RPMI7951 (cell line): ENCODE measurements around a stretch of chr22.

- RAMPAGE, long total RNA = no peak
Measured at GRCh38 chr22:32839495-32840522, 38.3 kb downstream of the TIMP3 start.

DNA sequence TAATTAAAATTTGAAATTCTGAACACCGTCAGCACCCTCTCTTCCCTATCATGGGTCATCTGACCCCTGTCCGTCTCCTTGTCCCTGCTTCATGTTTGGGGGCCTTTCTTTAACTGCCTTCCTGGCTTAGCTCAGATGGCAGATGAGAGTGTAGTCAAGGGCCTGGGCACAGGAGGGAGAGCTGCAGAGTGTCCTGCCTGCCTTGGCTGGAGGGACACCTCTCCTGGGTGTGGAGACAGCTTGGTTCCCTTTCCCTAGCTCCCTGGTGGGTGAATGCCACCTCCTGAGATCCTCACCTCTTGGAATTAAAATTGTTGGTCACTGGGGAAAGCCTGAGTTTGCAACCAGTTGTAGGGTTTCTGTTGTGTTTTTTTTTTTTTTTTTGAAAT lies 59.0 kb downstream of the TIMP3 start:
- RAMPAGE, long total RNA = no peak

GRCh38 chr22:32880919-32881730 lies 79.6 kb downstream of the TIMP3 start:
- RAMPAGE, long total RNA = no peak

GRCh38 chr22:33563781-33564190 lies 356.5 kb downstream of the LARGE1 start:
- RAMPAGE, long total RNA = no peak

DNA sequence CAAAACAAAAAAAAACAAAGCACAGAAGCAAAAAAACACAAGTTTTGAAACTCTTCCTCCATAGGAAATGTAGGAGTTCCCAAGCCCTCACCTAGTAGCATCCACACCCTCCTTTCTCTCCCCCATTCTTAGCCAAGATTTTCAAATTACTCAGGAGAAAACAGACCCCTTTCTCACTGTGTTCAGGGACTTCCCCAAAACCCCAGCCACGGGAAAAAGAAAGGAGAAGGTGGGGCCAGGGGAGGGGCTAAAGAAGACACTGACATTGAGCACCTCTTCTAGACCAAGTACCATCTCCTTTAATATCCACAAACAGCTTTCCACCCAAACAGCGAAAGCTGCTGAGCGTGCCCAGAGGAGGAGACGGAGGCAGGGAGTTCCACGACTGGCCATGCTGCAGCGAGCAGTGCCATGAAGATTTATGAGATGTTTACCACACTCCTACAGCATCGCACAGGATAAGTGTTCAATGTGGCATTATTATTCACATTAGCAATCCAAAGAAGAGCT lies 127.5 kb downstream of the LARGE1 start:
- RAMPAGE, long total RNA = no peak

- RAMPAGE, long total RNA = no peak
Measured at GRCh38 chr22:33880951-33881533, 39.2 kb downstream of the LARGE1 start.

DNA sequence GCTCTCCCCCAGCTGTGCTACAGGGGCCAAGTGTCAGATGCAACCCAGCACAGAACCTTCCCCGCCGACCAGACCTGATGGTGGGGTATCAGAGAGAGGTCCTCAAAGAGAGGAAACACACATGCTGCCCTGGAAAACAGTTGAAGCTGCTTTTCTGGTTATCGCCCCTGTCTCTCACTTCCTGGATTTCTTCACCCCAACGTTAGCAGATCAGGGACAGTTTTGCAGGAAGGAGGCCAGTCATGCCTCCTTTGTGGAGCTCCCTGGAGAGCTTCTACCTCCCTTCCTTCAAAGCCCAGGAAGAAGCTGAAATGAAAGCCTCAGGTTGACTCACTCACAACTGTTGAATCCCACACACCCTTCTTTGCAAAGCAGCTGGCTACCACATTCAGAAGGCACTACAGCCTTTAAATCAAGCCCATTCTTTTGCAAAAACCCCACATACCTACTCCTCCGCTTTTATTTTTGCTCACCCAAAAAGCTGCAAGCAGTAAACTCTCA lies 23.4 kb downstream of the LARGE1 start:
- RAMPAGE, long total RNA = no peak

DNA sequence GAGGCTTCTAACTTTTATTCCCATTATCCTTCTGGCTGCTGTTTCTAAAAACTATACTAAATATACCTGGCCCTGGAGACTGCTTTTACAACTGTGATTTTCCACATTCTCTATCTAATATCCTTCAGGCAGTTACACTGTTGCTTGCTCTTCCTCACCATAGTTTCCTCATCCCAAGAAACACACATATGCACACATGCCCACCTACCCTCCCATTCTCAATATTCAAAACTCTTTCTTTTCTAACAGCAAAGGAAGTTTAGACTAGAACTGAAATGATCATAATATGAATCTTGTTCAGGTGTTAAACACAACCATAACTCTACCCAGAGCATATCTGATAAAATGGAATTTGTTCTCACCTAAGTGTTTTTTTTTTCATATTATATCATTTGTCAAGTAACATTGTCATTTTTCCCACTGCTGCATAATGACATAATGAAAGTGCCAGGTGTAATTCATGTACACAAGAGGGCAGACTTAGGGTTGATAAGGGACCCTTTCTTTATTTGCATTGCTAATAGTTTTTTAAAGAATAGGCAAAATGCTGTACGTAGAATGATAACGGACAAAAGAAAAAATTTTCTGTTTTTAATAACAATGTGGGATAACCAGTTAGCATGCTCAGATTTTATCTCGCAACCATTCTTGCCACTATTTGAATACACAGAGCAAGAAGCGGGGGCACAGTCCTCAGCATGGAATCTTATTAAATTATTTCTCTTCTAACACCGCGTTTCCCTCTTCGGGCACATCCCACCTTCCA lies 5.0 kb downstream of the LARGE1 start:
- RAMPAGE, long total RNA = no peak

GRCh38 chr22:35020936-35021663 lies 44.9 kb upstream of the ISX start:
- RAMPAGE, long total RNA = no peak

GRCh38 chr22:35116597-35117154 lies 50.7 kb downstream of the ISX start:
- RAMPAGE, long total RNA = no peak

GRCh38 chr22:35299953-35300363 lies 264 bp downstream of the TOM1 start:
- RAMPAGE, long total RNA = no peak

DNA sequence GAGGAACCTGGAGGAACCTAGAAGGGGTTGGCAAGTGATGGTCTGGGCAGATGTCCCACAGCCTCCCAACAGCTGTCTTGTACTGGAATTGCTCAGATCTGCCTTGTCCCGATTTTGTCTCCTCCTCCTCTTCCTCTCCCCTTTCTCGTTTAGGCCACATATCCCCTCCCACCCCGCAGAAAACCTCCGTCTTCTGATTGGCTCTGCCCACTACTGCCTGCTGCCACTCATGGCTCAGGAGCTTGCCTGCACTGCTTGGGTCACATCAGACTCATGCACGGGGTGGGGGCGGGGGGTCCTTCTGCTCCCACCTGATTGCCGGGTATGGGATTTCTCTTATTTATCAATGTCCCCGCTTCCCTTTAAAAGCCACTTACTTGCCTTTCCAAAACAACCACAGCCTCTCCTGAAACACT lies 14.5 kb downstream of the TOM1 start:
- RAMPAGE, long total RNA = no peak

- RAMPAGE, long total RNA = no peak
Measured at GRCh38 chr22:35328035-35329009, 28.6 kb downstream of the TOM1 start.

- RAMPAGE, long total RNA = no peak
Measured at GRCh38 chr22:35377817-35378332, 3.0 kb upstream of the HMOX1 start.

DNA sequence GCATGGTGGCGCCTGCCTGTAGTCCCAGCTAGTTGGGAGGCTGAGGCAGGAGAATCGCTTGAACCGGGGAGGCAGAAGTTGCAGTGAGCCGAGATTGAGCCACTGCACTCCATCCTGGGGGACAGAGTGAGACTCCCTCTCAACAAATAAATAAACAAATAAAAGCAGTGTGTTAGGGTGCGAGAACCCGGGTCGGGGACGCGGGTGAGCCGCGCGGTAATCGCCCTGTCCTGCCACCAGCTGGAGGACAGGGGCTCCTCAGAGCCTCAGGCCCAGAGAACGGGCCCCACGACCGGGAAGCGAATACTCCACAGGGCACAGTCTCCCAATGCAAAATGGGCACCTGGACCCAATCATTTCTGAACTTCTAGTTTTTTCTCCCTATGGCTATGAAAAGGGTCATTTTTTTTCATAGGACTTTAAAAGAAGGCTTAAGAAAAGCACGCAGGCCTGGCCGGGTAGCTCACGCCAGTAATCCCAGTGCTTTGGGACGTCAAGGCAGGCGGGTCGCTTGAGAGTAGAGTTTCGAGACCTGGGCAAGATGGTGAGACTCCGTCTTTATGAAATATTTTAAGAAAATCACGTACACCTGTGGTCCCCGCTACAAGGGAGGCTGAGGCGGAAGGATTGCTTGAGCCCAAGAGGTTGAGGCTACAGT lies 710 bp upstream of the MCM5 start:
- RAMPAGE, long total RNA = no peak

- RAMPAGE, long total RNA = no peak
Measured at GRCh38 chr22:35402495-35403505, 2.9 kb downstream of the MCM5 start.

GRCh38 chr22:35526999-35527454 lies 13.6 kb upstream of the RASD2 start:
- RAMPAGE, long total RNA = no peak

- RAMPAGE, long total RNA = no peak
Measured at GRCh38 chr22:36026715-36027078, 1.9 kb downstream of the RBFOX2 start.

DNA sequence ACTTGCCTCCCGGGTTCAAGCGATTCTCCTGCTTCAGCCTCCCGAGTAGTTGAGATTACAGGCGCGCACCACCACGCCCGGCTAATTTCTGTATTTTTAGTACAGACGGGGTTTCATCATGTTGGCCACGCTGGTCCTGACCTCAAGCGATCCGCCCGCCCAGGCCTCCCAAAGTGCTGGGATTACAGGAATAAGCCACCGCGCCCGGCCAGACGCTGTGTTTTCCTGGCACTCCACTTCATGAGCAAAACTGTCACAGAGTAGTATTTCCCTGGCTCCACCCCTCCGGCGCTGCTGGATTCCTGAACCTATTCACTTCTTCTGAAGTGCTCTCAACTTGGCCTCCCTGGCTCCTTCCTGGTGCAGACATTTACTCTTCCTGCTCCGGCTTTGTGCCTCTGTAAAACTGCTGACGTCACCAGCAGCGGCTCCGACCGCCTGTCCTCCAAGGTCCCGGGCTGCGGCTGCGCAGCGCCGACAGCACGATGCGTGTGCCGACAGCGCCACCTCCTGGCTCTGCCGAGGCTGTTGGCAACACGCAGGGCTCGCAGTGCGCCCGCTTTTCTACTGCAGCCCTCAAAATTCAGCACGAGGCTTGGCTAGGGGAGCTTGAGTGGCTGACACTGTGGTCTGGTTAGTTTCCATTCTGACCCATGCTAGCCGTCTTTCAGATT lies 36.8 kb downstream of the APOL3 start:
- RAMPAGE, long total RNA = no peak

GRCh38 chr22:36239825-36240125 lies 448 bp upstream of the APOL2 start:
- RAMPAGE, long total RNA = no peak